LHCN-M2 (cell line): ENCODE measurements around a stretch of chr7.

GRCh38 chr7:94908767-94908976 lies 1.3 kb downstream of the PPP1R9A start:
- RAMPAGE, long total RNA = no peak

GRCh38 chr7:95430690-95431352 lies 4.0 kb downstream of the PON2 start:
- RAMPAGE, long total RNA = no peak

- RAMPAGE, long total RNA = no peak
Observed at GRCh38 chr7:95681164-95681448, 84.8 kb upstream of the PDK4 start.

DNA sequence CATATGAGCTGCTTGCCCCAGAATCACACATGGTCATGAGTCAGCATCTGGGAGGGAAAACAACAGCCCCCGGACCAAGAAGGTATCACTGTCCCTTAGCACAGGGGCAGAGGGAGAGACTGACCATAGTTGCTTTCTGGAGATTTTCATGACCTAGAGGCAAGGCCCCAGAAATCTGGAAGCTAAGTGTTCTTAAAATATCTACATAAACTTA lies 86.7 kb upstream of the PDK4 start:
- RAMPAGE, long total RNA = no peak

- RAMPAGE, long total RNA = no peak
Observed at GRCh38 chr7:95774196-95774501, 1.8 kb downstream of the DYNC1I1 start.

DNA sequence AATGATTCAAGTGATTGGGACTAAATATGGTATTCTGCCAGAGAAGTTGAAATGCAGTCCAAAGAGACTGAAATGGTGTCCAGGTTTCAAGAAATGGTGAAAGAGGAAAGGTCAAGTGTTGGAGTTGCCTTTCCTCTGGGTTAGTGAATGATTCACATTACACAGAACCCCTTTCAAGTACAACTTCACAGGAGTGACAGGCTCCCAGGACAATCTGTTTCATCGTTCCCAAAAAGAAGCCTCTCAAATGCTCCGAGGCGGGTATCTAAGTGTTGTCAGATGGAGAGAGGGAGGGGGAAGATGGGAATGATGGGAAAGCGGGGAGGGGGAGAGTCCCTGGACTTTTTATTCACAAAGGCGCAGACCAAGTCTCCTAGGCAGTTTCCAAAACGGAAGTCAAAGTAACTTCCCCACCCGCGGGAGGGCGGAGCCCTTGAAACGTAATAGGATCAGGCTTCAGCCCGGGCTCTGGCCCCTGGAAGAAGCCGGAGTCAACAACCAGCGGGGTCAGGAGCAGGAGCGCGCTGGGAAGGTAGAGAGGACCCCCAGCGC lies 769 bp downstream of the SLC25A13 start:
- RAMPAGE, long total RNA = no peak

DNA sequence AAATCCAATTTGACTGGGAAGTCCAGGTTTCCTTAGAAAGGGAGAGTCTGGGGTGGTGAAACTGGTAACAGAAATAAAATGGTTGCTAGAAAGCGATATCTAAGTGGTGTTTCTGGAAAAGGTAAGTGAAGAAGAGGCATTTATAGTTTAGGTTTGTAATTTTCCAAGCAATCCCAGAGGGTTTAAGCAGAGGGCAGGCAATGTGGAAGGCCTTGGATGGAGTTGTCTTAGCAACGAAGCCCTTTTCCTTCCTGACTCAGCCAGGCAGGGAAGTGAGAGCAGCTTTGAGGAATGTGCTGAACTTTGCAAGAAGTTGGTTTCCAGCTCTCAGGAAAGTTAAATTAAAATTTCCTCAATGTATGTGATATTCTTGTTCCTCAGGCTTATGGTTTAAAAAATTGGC lies 66.7 kb upstream of the SLC25A13 start:
- RAMPAGE, long total RNA = no peak

DNA sequence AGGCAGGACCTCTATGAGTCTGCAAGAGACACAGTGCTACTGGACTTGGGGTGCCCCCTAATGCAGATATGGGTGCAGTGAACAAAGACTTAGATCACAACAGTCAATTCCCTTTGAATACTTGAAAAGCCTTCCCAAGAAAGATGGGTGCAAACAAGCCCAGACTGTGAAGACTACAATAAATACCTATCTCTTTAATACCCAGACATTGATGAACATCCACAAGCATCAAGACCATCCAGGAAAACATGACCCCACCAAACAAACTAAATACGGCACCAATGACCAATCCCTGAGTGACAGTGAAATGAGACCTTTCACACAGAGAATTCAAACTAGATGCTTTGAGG lies 129.0 kb upstream of the DLX6 start:
- RAMPAGE, long total RNA = no peak

DNA sequence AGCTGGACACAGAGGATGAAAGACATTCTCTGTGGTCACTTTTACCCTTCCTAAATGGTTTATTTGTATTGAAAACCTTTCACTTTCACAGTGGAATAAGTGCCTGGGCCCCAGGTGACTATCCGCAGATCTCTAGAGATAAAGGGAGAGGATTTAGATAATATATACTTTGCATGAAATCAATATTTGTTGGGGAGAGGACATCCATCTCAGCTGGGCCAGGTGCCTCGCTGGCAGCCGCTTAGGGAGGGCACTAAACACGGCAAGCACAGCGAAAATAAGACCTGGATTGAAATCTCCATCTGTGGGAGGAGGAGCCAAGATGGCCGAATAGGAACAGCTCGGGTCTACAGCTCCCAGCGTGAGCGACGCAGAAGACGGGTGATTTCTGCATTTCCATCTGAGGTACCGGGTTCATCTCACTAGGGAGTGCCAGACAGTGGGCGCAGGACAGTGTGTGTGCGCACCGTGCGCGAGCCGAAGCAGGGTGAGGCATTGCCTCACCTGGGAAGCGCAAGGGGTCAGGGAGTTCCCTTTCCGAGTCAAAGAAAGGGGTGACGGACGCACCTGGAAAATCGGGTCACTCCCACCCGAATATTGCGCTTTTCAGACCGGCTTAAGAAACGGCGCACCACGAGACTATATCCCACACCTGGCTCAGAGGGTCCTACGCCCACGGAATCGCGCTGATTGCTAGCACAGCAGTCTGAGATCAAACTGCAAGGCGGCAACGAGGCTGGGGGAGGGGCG lies 118.4 kb upstream of the TAC1 start:
- RAMPAGE, long total RNA = no peak

DNA sequence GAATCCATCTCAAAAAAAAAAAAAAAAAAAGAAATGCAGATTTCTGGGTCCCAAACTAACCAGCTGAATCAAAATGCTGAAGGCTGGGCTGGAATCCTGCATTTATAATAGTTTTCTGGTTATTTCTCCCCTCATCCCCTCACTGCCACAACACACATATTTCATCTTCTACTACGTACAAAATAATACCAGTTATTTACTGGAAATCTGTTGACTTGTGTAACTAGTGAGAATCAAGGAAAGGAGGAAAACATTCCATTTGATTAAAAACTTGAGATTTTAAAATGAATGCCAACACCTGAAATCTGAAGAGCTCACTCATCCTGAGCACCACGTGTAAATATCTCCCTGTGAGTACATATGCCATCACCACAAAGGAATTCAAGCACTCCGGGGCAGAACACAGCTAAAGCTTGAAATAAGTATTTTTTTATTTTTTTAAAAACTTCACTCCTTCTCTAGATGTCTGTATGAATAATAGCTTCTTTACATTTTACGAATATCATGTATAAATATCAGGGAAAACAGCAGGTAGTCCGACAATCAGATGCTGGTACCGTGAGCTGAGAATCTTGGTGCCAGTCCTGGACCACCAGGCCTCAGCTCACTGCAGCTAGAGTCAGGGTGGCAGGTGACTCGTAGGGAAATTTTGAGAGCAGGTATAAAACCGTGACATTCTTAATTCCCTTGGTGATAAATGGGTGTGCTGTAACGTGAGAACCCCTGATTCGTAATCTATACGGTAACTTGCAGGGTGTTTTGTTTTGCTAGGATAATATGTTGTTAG lies 12.6 kb downstream of the LMTK2 start:
- RAMPAGE, long total RNA = no peak

DNA sequence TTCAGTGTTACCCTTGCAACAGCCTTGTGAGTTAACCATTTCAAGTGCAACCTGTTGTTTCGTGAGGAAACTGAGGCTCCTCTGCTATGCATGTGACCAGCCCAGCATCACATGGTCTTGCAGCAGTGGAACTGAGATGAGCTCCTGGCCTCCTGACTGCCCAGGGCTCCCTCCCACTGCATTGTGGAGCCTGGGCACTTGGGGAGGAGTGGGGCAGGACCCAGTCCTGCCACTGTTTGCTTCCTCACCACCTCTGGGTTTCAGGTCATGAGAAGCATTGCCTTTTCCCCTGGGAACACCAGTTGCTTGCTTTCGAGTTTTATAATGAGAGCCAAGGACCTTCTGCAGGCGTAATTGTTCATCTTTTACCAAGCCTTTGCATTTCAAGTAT lies 32.4 kb upstream of the BHLHA15 start:
- RAMPAGE, long total RNA = no peak

- RAMPAGE, long total RNA = no peak
Observed at GRCh38 chr7:98240770-98241323, 11.2 kb downstream of the TECPR1 start.

DNA sequence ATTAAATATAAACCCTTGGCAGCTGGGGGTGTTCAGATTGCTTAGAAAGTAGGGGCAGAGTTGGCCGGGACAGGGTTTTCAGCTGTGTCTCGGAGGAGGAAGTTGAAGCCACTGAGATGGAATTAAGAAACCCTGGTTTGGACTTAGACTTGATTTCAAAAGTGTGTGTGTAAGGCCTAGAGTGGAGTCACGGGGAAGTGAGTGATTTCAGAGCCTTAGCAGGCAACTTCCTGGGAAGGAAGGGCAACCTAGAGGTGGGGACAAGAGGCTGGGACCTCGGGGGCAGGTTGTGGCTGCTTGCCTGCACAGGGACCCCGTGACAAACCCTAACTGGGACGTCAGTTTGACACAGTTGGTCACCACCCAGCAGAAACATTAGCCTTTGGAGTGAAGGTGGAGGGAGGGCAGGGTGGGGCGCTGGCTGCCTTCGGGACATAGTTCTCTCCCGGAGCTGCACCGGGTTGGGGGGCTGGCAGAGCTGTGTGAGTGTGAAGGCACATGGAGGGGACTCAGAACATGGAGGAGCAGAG lies 1.7 kb downstream of the BRI3 start:
- RAMPAGE, long total RNA = no peak

DNA sequence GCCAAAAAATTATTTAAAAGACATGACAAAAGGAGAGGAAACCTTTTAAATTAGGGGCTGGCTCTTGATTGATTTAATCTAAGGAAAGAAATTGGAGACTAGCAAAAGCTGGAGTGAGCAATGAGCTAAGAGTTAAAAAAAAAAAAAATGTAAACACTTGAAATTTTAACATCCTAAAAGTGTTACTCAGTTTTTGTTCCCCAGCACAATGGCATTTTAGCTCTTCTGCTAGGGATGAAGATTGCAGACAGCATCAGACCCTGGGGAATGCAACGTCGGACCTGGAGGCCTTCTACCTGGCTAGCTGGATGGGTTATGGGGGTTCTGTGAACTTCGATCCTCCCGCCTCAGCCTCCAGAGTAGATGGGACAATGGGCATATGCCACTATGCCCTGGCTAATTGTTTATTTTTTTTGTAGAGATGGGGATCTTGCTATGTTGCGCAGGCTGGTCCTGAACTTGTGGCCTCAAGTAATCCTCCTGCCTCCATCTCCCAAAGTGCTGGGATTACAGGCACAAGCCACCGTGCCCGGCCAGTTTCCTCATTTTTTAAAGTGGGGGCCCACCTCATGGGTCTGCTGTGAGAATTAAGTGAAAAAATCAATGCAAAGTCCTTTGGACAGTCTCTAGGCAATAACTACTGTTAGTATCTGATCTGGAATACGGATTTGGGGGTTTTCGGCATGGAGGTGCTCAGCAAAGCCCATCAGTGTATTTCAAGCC lies 23.9 kb downstream of the BRI3 start:
- RAMPAGE, long total RNA = no peak

DNA sequence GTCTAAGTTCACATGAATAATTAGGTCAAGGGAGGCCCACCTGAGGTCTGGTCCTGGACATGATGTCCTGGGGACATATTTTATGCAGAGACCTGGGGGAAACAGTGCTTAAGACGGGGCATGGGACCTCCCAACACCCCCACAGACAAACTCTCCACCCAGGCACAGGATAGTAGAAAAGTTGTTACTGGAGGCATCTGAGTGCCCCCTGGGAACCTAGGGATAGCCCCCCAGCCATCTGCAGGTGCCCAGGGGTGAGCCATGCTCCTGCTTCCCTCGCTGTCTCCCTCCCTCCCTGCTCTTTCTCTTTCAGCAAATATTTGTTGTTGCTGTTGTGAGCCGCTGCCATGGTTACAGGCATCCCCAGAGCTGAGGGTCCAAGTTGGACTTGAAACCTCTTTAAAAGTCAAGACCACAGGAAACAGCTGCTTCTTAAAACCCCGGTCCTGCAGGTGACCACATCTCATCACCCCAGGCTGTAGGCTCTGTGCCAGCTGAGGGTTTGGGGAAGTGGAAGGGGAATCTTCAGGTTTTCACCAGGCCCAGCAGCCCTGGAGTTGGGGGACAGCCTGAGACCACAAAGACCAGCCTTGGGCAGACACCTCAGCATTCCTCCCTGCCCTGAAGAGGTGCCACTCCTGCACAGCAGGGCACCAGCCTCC lies 24.4 kb downstream of the NPTX2 start:
- RAMPAGE, long total RNA = no peak

- RAMPAGE, long total RNA = no peak
Observed at GRCh38 chr7:99035280-99036510, 108.2 kb downstream of the SMURF1 start.

- RAMPAGE, long total RNA = no peak
Observed at GRCh38 chr7:99105723-99106276, 38.1 kb downstream of the SMURF1 start.

DNA sequence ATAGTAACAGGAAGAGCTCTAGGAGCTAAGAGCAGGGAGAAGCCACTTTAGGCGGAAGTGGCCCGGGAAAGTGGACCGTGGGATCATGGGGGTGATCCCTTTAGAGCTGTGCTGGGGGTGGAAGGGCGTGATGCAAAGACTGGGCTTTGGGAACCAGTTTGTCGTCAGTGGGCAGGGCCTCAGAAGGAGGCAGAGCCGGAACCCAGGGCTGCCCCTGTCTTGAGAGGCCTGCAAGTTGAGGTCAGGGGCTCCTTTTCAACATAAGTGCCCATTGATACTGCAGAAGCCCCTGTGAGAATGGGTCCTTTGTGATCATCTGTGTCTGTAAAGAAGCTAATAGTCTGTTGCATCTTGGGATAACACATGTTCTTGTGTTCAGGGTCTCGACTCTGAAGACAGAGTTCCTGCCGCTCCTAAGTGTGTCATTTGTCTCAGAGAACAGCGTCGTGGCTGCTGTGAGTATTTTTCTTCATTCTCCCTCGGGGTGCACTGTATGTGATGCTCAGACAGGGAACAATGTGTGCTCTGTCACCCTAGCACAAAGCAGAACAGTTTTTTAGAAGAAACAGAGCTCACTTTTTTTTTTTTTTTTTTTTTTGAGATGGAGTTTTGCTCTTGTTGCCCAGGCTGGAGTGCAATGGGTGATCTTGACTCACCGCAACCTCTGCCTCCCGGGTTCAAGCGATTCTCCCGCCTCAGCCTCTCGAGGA lies 16.4 kb upstream of the ARPC1B start:
- RAMPAGE, long total RNA = no peak

- RAMPAGE, long total RNA = no peak
Observed at GRCh38 chr7:99408379-99408510, 152 bp downstream of the PDAP1 start.

- RAMPAGE, long total RNA = no peak
Observed at GRCh38 chr7:99449176-99449858, 10.6 kb downstream of the CPSF4 start.